ENCODE measurements around a stretch of chr19.

- RRBS = no CpG with 5 or more reads among the region's 2 CpGs
Observed at GRCh38 chr19:27900890-27901363, 1312.0 kb downstream of the UQCRFS1 start.

GRCh38 chr19:28424023-28424377 lies 789.0 kb downstream of the UQCRFS1 start:
- RRBS = no CpG with 5 or more reads among the region's 6 CpGs

- RRBS = no CpG with 5 or more reads among the region's 15 CpGs
Observed at GRCh38 chr19:29672784-29673347, 7.6 kb downstream of the PLEKHF1 start.

DNA sequence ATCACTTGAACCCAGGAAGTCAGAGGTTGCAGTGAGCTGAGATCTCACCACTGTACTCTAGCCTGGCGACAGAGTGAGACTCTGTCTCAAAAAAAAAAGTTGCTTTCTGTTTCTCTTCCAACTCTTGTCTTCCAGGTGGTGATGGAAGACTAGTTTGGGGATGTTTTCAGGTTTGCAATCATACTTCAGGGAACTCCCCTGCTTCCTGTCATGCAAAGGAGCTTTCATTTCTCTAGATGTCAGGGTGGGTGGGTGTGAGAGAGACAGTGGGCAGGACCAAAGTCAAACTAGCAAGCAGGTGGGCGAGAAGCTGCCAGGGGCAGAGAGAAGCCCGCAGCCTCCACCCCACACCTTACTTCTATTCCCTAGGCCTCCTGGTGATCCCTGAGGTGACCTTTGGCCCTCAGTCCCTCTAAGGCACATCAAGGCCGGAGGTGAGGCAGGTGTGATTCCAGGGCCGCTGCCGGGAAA lies 25.7 kb downstream of the CCNE1 start:
- RRBS = no CpG with 5 or more reads among the region's 6 CpGs

GRCh38 chr19:30227580-30228584 lies 144.3 kb upstream of the ZNF536 start:
- RRBS = 28% methylated on average over 60 of the region's 101 CpGs

DNA sequence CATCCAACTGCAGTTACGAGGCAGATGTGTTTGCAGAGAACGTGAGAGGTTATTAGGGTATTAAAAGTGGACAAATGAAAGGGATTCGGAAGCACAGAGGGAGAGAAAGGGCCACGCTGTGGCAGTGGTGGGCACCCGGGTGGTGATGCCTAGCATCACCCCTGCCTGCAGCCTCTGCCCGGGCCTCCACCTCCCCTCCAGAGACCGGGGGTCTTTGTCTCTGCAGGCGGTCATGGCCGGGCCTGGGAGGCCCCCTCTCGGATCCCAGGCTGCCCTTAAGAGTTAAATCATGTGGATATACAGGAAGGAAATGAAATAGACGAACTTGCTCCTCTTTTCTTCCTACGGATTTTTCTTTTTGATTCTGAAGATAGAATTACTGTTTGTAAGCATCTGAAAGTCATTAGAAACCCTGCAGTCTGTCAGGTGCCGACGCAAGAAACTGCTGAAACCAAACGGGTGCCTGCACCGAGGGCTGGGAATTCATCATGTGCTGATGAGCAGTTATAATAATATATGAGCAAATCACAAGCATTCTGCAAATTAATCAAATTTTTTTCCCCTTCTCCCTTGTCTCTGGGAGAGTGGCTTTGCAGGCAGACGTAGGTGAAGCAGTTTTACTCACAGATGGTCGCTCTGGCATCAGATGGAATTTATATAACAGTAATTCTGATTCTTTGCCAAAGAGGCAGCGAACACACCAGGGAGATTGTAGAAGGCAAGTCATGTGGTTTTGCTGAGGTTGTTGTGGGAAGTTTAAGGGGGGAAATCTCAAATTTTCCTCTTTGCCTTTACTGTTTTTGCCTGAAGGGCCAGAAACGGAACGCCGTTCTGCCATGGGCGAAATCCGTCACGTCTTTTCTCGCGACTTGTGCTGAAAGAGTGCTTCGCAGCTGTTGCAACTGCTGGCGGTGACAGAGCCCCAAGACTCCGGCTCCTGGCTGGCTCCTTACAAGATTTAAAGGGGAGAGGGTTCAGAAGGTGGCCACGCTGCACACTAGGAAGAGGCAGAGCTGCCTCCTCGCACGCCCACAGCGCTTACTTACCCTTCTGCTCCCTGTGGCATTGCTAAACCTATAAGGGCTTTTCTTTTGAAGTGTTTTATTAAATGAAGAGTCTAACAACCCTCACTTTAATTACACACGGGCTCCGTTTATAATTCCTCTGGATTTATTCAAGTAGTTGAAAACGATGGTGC lies 320.0 kb downstream of the ZNF536 start:
- RRBS = 0% methylated on average over 1 of the region's 37 CpGs

GRCh38 chr19:30924706-30925066 lies 424.6 kb downstream of the TSHZ3 start:
- RRBS = no CpG with 5 or more reads among the region's 9 CpGs

DNA sequence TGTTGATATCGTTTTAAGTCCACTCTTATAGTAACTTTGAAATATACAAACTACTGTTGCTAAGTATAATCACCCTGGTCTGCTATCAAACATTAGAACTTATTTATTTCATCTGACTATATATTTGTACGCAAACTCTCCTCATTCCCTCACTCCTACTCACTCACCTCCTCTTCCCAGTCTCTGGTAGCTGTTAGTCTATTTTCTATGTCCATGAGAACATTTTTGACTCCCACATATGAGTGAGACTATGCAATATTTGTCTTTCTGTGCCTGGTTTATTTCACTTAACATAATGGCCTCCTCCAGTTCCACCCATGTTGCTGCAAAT lies 486.0 kb upstream of the ZNF507 start:
- RRBS = no CpG with 5 or more reads among the region's 2 CpGs

DNA sequence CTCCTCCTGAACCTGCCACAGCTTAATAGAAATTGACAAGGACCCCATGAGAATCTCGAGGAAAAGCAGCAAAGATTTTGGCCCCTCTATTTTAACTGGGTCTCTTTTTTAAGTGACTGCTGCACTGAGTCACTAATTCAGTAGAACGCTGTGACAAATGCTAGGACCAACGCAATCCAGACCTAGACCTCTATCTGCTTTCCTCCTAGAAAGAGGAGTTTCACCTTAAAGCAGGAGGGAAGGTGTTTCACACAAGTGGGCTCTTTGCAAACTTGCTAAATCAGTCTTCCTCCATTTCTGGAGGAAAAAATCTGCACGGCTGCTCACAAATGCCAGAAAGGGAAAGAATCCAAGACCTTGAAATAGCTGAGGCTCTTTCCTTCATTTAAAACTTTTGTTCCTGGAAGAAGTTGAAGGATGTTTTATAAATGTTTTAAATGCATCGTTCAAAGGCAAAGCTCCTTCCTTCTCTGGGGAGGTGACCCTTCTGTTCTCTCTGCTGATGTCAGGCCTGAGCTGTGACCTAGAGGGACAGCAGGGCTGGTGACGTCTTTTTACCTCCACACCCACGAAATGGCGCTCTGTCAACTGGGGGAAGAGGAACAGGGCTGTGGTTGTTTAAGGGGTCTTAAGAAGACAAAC lies 376.5 kb upstream of the ZNF507 start:
- RRBS = no CpG with 5 or more reads among the region's 8 CpGs

DNA sequence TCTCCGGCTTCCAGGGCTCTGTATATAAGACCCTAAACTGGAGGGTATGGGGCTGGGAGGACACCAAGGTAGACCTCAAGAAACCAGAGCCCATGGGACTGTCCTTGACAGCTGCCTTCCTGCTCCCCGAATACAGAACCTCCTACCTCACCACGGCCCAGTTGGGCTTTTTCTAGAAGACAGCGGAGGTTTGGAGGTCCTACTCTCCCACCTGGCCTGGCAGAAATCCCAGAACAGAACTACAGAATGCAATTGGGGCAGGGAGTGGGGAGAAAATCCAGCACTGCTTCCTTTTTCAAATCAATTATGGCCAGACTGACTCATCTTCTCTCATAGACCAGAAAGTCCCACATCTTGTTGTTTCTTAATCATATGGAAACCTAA lies 177.2 kb upstream of the ZNF507 start:
- RRBS = no CpG with 5 or more reads among the region's 4 CpGs

DNA sequence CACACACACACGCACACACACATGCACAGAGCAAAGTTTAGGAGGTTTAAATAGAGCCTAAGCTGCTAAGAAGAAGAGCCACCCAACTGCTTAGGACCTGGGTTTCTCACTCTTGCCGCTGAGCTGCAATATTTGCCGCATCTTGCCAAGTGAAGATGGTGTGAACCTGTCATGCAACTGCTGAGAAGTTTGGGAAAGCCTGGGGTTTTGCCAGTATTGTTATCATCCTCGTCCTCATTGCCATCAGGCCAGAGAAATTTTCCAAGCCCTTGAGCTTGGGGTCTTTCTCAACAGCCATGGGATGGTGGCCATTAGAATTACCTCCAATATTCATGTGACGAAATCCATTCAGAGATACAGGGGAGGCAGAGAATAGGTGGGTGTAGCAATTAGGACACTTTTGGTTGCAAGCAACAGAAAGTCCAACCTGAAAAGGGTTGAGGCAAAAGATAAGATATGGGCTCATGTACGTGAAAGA lies 75.3 kb upstream of the ZNF507 start:
- RRBS = no CpG with 5 or more reads among the region's 6 CpGs

GRCh38 chr19:32318800-32319383 lies 26.5 kb upstream of the ZNF507 start:
- RRBS = no CpG with 5 or more reads among the region's 6 CpGs

- RRBS = no CpG with 5 or more reads among the region's 5 CpGs
Observed at GRCh38 chr19:32376359-32376725, 29.2 kb upstream of the DPY19L3 start.

- RRBS = no CpG with 5 or more reads among the region's 8 CpGs
Observed at GRCh38 chr19:32388208-32389006, 17.2 kb upstream of the DPY19L3 start.

- RRBS = no CpG with 5 or more reads among the region's 6 CpGs
Observed at GRCh38 chr19:32666054-32666432, 8.9 kb downstream of the ANKRD27 start.

GRCh38 chr19:33008990-33009348 lies 36.9 kb downstream of the FAAP24 start:
- RRBS = no CpG with 5 or more reads among the region's 2 CpGs

DNA sequence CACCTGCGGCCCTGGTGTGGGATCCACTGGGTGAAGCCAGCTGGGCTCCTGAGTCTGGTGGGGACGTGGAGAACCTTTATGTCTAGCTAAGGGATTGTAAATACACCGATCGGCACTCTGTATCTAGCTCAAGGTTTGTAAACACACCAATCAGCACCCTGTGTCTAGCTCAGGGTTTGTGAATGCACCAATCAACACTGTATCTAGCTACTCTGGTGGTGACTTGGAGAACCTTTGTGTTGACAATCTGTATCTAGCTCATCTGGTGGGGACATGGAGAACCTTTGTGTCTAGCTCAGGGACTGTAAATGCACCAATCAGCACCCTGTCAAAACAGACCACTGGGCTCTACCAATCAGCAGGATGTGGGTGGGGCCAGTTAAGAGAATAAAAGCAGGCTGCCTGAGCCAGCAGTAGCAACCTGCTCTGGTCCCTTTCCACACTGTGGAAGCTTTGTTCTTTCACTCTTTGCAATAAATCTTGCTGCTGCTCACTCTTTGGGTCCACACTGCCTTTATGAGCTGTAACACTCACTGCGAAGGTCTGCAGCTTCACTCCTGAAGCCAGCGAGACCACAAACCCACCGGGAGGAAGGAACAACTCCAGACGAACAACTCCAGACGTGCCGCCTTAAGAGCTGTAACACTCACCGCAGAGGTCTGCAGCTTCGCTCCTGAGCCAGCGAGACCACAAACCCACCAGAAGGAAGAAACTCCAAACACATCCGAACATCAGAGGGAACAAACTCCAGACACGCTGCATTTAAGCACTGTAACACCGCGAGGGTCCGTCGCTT lies 27.5 kb downstream of the RHPN2 start:
- RRBS = no CpG with 5 or more reads among the region's 19 CpGs

DNA sequence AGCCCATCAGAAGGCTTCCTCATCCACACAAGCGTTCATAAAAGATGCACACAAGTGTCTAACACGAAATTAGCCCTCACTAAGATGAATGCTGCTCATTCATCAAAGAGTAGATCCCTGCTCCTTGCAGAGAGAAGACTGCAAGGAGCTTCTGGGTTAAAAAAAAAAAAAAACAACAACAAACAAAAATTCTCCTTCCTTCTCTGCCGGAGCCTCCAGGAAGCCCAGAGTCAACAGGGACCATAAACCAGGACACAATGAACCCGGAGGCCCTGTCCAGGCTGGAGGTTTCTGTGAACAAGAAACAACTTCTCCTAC lies 9.2 kb downstream of the RHPN2 start:
- RRBS = 45% methylated on average over 2 of the region's 4 CpGs

- RRBS = 2% methylated on average over 17 of the region's 41 CpGs
Observed at GRCh38 chr19:33063232-33064183, 1.2 kb downstream of the RHPN2 start.

Data from T47D (cell line).